Cardiac ventricle fibroblast (primary cell): ENCODE measurements around a stretch of chr10.

DNA sequence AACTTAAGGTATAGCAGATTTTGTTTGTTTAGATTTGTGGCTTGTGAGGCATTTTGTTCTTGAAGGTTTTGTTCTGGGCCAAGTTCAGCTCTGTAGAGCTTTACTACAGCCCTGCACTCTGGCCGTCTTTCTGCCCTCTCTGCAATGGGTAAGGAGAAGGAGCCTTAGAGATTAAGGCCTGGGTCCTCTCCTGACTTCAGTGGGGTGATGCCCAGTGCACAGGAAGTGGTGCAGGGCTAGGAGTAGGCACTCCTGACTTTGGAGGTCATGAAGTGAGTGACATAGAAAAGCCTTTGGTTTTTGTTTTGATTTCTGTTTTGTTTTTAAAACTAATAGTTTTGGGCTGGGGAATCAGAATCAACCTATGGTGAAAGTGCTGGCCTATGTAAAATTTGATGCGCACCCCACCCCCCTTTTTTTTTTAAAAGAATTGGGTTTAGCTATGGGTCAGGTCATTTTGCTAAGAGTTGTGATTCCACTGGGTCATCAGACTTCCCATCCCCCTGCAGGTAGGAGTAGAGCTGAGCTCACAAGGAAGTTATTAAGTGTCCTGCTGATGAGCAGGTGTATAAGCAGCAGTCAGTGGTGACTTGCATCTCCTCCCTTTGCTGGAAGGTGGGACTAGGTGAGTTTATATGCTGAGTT lies 3.9 kb downstream of the PPP2R2D start:
- RAMPAGE, long total RNA = no peak

GRCh38 chr10:131940693-131941221 lies 39.9 kb downstream of the PPP2R2D start:
- RAMPAGE, long total RNA = no peak

GRCh38 chr10:131996525-131997301 lies 15.0 kb upstream of the BNIP3 start:
- RAMPAGE, long total RNA = no peak

DNA sequence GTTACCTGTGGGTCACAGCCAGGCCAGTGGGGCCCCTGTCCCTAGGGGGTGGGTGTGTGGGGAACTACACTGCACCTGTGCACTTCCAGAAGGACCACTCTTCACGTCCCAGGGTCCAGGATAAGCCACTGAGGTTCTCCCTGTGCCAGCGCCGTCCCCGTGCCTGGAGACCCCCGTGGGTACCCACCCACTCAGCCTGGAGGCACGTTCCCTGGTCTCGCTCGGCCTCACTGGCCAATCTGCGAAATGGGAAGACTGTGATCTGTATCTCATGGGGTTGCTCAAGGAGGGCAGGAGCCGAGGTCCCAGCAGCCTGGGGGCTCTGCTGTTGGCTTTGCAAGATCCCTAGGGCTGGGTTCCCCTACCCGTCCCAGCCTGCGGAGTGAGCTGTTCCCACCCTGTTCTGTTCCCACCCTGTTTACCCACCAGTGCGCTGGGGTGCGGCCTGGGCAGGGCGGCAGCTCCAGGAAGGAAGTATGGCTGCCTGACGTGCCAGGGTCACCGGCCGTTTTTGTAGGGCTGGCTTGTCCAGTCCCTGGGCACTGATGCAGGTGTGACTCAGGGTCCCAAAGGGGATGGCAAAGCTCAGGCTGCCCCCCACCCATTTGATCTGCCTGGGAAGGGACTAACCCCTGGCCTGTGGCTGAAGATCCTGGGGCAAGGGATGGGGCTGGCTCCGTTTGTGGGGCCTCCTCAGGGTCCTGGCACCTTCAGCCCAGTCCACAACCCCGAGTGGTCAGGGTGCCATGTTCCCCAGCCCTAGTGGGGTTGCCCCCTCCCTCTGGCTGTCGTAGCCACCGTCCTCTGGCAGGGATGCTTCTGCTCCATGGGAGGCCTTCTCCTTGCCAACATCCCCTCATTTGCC lies 4.8 kb downstream of the PWWP2B start:
- RAMPAGE, long total RNA = no peak

GRCh38 chr10:132408248-132408780 lies 11.3 kb downstream of the PWWP2B start:
- RAMPAGE, long total RNA = no peak

GRCh38 chr10:132410322-132410685 lies 13.3 kb downstream of the PWWP2B start:
- RAMPAGE, long total RNA = no peak

- RAMPAGE, long total RNA = no peak
Measured at GRCh38 chr10:132418515-132419556, 21.8 kb downstream of the PWWP2B start.

- RAMPAGE, long total RNA = no peak
Measured at GRCh38 chr10:132444681-132445436, 47.9 kb downstream of the PWWP2B start.

GRCh38 chr10:132449204-132449594 lies 52.2 kb downstream of the PWWP2B start:
- RAMPAGE, long total RNA = no peak

- RAMPAGE, long total RNA = no peak
Measured at GRCh38 chr10:132467136-132467636, 70.2 kb downstream of the PWWP2B start.

DNA sequence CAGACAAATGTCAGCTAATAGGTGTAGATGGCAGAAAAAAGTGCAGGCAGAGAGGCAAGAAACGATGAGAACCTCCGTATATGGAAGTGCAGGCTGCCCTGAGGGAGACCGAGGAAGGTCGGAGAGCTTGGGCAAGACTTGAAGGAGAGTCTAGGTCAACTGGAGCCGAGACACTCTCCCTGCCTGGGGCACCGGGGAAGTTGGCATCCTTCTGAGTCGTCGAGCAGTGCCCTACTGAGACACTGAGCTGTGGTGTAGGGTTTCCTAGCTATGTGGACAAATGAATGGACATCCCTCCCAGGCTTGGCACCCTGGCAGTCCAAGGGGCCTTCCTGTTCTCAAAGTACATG lies 57.3 kb upstream of the INPP5A start:
- RAMPAGE, long total RNA = no peak

DNA sequence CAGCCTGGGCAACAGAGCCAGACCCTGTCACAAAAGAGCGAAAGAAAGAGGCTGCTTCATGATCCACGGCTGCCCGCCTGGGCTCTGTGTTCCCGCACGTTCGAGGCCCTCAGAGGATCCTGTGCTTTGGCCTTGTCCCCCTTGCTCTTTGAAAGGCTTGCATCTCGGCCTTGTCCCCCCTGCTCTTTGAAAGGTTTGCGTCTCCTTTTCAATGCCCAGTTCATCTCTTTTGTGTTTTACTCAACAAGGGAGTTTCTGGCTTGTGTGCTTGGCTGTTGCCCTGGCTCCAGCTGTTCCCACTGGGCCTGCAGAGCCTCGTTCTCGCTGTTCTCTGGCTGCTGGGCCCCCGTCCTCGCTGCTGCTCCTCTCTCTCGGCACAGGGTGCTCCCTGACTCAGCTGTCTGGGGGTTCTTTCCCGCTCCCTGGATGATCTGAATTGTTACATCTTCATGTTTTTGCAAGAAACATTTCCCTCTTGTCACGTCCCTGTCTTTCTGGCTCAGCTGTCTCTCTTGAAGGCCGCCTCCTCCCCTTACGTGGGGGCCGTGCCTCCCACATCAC lies 45.1 kb upstream of the INPP5A start:
- RAMPAGE, long total RNA = no peak

- RAMPAGE, long total RNA = no peak
Measured at GRCh38 chr10:132572334-132572688, 34.7 kb downstream of the INPP5A start.

- RAMPAGE, long total RNA = no peak
Measured at GRCh38 chr10:132590695-132591533, 53.3 kb downstream of the INPP5A start.

DNA sequence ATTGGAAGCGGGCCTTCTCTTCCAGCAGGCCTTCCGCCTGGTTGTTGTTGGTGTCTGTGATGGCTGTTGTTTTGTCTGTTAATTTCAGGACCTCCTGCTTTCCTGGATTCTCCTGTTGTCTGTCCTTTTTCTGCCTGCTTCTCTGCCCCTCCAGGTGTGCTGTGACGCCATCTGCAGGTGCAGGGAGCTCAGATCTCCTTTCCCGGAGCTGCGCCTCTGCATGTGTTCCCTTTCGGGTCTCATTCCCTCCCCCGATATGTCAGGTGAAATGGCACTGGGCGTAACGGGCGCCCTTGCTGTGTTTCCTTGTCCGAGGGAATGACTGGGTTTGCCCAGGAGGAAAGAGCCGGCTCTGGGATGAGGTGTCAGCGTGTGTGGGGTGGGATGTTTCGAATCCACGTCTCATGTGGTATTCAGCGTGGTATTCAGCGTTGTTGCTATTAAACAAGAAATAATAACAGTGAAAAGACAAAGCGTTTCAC lies 54.0 kb downstream of the INPP5A start:
- RAMPAGE, long total RNA = no peak

DNA sequence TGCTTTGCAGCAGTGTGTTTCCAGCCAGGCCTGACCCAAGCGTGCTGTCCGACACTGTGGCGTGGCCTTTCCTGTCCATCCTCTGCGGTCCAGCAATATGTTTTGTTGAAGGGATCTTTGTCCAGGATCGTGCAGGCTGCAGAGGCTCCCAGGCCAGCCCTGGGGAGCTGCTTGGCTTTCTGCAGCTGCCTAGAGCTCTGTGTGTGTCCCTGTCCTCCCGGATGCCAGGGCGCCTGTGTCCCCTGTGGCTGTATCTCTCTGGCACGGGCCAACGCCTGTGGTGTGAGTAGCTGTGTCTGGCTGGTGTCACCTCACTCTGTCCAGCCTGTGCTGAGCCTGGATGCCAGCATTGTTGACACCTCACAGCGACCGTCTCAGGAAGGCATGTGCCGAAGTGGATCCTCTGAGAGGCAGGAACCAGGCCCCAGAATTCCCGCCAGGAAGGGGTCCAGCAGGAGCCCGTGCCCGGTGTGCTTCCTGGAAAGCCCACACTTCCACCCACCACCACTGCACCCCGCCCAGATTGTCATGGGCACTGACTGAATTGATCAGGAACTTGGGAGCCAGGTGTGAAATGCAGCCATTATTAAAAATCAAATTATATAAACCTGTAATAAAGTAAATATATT lies 94.6 kb downstream of the INPP5A start:
- RAMPAGE, long total RNA = no peak

- RAMPAGE, long total RNA = no peak
Measured at GRCh38 chr10:132726671-132727212, 59.2 kb downstream of the NKX6-2 start.

GRCh38 chr10:132740832-132741083 lies 45.2 kb downstream of the NKX6-2 start:
- RAMPAGE, long total RNA = no peak

DNA sequence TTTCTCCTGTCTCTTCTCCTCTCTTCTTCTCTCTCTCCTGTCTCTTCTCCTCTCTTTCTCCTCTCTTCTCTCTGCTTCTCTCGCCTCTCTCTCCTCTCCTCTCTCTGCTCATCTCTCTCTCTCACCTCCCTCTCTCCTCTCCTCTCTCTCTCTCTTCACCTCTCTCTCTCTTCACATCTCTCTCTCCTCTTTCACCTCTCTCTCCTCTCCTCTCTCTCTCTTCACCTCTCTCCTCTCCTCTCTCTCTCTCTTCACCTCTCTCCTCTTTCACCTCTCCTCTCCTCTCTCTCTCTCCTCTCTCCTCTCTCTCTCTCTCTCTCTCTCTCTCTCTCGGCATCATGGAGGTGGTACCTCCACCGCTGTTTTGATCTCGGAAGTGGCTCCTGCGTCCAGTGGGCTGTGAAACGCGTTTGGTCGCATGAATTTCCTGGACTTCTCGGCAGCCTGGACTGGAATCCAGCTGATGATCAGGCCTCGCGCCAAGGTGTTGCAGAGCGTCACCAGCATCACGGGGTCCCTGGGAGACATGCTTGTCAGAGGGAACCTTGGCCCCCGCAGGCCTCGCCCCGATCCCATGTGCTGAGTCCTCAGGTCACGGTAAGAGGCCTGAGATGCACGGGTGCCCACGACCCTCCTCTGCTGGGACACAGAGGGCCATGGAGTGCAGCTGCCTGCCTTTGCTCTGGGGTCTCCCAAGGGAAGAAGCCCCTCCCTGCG lies 29.9 kb downstream of the CFAP46 start:
- RAMPAGE, long total RNA = no peak

- RAMPAGE, long total RNA = no peak
Measured at GRCh38 chr10:132959907-132960539, 17.7 kb upstream of the CFAP46 start.